AG08470 (cell line): ENCODE measurements around a stretch of chr7.

DNA sequence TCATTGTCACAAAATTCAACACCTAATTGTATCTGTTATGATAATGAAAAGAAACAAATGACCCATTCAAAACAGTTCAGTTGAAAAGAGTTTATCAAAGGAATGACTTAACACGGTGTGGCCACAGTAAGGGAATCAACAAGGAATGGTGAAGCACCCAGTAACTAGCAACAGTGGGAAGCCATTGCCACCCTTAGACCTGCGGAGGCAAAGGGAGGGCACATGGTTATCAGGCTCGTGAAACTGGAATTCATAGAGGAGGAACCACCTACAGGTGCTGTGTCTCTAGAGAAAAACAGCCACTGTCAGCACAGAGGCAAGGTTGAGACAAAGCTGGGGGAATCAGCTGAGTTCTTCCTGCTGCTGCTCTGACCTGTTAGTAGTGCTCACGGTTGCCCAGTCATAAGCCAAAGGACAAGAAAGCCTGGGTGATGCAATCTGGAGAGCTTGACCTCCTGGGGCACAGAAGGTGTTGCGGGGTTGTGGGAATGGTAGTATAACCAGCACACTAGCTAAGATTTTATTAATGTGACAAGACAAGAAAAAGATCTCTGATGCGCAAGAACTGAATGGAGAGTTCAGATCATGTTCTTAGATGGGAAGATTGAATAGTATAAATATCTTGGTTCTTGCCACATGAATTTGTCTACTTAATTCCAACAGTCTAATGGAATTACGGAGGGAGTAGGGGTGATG is 110.1 kb downstream of the TPST1 start:
- RRBS, result no CpG with 5 or more reads among the region's 7 CpGs

DNA sequence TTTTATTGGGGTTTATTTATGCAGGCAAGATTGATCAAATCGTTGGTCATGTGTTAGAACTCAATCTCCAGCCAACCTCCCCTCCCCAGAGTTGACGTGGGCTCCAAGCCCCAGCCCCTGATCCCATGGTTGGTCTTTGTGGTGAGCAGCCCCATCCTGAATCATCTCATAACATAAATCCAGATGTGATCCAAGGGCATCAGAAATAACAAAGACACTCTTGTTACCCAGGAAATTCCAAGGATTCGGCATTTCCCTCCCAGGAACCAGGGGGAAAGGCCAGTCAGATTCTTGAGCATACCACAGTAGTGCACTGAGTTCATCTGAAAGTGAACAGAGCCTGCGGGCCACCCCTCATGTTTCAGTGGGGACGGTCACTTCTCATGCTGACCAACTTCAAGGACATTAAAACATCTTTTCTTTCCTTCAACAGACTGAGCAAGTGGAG is 151.3 kb downstream of the TPST1 start:
- RRBS, result no CpG with 5 or more reads among the region's 5 CpGs

DNA sequence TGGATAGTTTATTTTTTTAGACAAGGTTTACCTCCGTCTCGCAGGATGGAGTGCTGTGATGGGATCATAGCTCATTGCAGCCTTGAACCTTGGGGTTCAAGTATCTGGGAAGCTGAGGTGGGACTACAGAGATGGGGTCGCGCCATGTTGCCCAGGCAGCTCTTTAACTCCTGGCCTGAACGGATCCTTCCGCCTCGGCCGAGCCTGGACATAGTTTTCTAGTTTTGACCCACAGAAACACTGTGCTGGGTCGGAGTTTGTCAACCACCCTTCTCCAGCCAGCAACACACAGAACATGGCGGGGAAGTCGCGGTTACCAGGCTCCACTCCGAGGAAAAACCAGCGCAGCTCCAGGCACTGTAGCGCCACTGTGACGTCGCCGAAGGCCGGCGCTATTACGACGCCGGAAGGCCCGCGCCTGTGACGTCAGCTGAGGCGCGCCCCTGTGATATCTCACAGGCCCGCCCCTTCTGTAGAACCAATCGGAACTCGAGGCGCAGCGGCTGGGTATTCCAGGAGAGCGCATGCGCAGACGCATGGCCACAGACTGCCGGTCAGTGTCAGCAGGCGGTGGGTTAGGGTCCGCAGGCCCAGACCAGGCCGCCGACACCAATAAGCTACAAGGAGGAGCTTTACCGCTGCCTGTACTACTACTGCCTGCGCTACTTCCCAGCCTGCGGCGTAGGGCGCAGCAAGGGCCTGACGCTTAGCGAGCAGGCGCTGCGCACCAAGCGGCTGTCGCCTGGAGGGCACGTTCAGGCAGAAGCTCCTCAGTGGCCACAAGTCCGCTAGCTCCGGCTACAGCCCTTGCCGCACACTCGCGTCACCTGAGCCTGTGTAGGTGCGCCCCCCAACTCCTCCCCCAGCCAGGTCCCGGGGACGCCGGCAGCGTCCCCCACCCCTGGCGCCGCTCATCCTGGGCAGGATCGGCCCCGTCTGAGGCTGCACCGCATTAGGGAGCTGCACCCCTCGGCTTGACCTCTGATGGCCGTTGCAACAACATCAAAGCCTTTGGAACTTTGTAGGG is 135.2 kb upstream of the KCTD7 start:
- RRBS, result 6% methylated on average over 2 of the region's 70 CpGs

DNA sequence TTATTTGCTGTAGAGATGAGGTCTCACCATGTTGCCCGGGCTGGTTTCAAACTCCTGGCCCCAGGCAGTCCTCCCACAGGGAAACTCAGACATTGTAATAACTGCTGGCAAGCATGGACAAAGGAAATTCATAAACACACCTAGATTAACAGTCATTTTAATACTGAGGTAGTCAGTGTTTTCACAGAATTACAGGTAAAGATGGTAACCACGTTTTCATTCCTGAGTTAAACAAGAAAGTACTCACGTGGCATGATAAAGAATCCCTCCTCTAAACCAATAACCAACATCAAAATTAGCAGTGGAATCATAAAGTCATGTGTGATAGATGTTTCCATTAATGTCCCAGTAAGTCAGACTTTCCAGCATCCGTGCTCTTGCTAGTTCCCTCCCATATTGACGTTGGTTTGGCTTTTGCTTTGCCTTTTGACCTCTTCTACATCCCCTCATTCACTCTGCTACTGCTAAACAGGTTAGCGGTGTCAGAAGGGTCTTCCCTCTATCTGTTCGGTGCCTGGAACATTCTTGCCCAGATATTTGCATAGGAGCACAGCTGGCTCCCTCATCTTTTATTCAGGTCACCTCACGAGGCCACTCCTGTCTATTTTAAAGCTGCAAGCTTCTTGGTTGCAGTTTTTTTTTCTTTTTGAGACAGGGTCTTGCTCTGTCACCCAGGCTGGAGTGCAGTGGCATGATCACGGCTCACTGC is 50.2 kb downstream of the KCTD7 start:
- RRBS, result no CpG with 5 or more reads among the region's 9 CpGs

GRCh38 chr7:66761488-66762214 is 21.1 kb downstream of the RABGEF1 start:
- RRBS, result no CpG with 5 or more reads among the region's 10 CpGs

- RRBS, result no CpG with 5 or more reads among the region's 5 CpGs
Observed at GRCh38 chr7:66777830-66778726, 37.5 kb downstream of the RABGEF1 start.

- RRBS, result no CpG with 5 or more reads among the region's 22 CpGs
Observed at GRCh38 chr7:66844937-66845221, 76.1 kb upstream of the TMEM248 start.

DNA sequence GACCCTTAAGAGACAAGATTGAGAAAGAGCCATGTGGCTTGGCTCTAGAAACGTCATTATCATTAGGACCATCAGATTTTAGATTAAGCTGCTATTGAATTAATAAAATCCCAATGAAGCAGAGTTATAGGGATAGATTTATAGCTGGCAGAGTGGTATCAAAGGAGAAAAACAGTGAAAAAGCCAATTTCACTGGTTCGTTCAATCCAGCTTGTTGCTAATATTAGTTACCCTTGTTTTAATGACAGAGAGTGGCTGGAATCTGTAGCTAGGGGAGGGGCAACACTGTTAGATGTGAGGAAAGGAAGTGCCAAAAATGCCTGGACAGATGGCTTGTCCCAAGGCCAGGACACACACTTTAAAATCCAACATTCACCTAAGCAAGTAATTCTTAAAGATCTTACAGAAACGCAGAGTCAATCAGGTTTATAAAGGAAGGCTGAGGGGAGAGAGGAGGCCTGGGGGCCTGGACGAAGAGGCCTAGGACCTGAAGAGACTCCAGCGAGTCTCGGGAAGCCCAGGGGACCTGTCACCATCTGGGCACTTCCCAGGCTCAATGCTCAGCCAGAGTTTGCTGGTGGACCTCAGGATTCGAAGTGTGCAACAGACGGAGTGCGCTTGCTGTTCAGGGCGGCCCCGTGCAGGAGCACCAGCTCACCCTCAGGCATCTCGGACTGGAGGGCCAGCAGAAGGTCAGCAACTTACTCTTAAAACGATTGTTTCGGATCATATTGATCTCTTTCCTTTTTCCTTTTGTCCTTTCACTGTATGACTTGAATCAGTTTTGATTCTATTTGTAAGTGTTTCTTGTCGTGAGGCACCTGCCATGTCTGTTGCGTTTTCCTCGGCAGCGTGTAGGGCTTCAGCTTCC is 36.7 kb downstream of the TMEM248 start:
- RRBS, result no CpG with 5 or more reads among the region's 18 CpGs

DNA sequence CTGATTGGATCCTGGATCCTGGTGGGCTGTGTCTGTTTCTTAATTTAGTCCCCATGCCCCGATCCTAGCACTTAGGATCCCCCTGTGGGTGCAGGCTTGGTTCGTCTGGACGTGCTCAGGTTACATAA is 20.1 kb downstream of the SBDS start:
- RRBS, result no CpG with 5 or more reads among the region's 3 CpGs

- RRBS, result no CpG with 5 or more reads among the region's 18 CpGs
Observed at GRCh38 chr7:66994370-66995018, 892 bp downstream of the SBDS start.

DNA sequence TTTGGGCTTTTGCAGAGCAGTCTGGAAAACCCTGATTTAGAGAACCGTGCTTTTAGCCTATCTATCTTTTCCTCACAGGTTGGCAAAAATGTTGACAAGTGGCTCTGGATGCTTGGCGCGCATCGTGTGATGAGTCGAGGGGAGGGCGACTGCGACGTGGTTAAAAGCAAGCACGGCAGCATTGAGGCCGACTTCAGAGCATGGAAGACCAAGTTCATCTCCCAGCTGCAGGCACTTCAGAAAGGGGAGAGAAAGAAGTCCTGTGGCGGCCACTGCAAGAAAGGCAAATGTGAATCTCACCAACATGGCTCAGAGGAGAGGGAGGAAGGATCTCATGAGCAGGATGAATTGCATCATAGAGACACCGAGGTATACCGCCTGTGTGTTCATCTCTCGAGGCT is 21.1 kb downstream of the TYW1 start:
- RRBS, result no CpG with 5 or more reads among the region's 14 CpGs

GRCh38 chr7:67101070-67101590 is 104.5 kb downstream of the TYW1 start:
- RRBS, result no CpG with 5 or more reads among the region's 10 CpGs

GRCh38 chr7:67392963-67393363 is 116.2 kb downstream of the SPDYE21 start:
- RRBS, result no CpG with 5 or more reads among the region's 5 CpGs

DNA sequence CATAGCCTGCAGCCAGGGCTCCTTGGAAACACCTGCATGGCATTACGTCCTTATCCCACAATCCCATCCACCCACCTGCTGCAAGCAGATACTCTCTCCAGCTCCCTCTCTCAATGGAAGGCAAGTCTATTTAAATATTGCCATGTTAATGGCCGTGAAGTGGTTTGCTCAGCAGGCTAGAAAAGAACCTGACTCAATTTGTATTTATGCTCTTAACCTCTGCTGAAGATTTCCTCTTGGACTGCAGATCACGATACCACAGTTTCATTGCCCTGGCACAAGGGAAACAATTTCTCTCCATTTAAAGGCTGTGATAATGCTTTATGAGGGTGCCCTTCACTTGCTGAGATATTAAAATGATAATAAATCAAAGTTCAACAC is 137.0 kb downstream of the SPDYE21 start:
- RRBS, result no CpG with 5 or more reads among the region's 3 CpGs

DNA sequence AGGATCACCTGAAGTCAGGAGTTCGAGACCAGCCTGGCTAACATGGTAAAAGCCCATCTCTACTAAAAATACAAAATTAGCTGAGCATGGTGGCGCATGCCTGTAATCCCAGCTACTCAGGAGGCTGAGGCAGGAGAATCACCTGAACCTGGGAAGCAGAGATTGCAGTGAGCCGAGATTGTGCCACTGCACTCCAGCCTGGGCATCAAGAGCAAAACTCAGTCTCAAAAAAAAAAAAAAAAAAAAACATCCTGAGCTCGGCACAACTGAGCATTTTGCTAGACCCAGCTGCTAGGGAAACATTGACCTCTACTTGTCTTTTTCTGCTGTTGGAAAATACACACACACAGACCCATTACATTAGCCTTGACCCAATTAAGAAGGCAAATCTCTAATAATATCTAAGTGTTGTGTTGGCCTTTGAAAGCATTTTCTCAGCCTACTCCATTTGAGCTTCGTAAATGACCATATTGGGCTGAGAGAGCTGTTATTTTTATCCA is 92.4 kb upstream of the AUTS2 start:
- RRBS, result no CpG with 5 or more reads among the region's 5 CpGs

- RRBS, result no CpG with 5 or more reads among the region's 2 CpGs
Observed at GRCh38 chr7:69708835-69709422, 110.7 kb downstream of the AUTS2 start.

- RRBS, result no CpG with 5 or more reads among the region's 7 CpGs
Observed at GRCh38 chr7:69941141-69941816, 343.0 kb downstream of the AUTS2 start.

DNA sequence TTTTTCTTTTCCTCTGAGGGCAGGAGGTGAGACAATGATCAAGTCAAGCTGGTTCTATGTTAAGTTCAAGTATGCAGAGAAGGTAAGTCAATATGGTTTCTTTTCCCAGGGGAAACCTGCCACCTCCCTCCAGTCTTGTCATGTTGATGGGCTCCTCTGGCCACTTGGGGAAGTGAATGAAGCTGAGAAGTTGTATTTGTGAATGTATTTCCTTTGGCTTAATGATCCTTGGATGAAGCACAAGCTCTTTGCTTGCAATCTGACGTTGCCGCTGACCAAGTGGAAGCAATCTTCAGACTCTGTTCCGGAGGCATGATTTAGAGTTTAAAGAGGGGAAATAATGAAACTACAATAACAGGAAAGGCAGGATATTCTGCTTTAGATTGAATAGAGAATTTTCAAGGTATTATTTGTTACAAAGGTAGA is 369.5 kb downstream of the AUTS2 start:
- RRBS, result no CpG with 5 or more reads among the region's 3 CpGs

DNA sequence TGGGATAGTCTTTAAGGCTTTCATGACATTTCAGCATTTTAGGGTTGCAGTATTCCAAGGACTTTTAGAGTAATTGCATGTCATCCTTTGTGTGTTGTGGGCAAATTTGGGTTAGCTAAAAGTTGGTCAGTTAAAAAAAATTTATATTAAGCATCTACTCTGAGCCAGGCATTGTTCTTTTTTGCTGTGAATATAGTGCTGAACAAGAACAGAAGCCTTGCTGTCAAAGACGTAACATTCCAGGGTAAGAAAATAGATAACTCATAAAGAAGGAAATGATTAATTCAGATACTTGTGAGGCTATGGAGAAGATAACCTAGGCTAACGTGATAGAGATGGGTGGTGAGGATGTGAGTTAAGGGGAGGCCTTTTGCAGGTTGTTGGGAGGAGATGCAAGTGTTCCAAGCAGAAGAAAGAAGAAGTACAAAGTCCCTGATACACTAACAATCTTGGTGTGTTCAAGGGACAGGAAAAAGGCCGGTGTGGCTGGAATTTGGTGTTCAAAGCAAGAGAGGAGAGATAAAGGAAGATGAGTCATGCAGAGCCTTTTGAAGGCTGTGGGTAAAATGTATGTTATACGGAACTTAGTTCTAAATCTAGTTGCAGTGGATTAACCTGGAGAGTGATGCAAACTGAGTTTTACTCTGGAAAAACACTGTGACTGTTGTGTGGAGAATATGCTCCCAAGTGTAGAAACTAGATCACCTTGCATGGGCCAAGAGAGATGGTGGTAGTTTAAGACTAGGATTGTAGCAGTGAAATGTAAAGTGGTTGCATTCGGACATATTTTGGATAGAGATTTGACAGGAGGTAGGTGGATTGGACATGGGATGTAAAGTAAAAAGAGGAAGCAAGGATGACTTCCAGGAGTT is 610.3 kb downstream of the AUTS2 start:
- RRBS, result no CpG with 5 or more reads among the region's 5 CpGs

DNA sequence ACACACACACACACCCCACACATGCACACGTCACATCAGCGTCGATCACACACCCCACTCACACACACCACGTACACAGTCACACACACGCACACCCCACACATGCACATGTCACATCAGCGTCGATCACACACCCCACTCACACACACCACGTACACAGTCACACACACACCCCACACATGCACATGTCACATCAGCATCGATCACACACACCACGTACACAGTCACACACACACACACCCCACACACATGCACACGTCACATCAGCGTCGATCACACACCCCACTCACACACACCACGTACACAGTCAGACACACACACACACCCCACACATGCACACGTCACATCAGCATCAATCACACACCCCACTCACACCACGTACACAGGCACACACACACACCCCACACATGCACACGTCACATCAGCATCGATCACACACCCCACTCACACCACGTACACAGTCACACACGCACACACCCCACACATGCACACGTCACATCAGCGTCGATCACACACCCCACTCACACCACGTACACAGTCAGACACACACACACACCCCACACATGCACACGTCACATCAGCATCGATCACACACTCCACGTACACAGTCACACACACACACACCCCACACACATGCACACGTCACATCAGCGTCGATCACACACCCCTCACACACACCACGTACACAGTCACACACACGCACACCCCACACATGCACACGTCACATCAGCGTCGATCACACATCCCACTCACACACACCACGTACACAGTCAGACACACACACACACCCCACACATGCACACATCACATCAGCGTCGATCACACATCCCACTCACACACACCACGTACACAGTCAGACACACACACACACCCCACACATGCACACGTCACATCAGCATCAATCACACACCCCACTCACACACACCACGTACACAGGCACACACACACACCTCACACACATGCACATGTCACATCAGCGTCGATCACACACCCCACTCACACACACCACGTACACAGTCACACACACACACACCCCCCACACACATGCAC is 635.4 kb upstream of the GALNT17 start:
- RRBS, result no CpG with 5 or more reads among the region's 44 CpGs